Temporal lobe (tissue), 2 donors: ENCODE results near the gene CD300LB.

- RAMPAGE, long total RNA = no peak
These were observed 92.2 kb downstream of the SLC39A11 start for GRCh38 chr17:73000189-73000855.

GRCh38 chr17:73165958-73166691 is 1.3 kb downstream of the SSTR2 start:
- RAMPAGE, long total RNA = no peak

DNA sequence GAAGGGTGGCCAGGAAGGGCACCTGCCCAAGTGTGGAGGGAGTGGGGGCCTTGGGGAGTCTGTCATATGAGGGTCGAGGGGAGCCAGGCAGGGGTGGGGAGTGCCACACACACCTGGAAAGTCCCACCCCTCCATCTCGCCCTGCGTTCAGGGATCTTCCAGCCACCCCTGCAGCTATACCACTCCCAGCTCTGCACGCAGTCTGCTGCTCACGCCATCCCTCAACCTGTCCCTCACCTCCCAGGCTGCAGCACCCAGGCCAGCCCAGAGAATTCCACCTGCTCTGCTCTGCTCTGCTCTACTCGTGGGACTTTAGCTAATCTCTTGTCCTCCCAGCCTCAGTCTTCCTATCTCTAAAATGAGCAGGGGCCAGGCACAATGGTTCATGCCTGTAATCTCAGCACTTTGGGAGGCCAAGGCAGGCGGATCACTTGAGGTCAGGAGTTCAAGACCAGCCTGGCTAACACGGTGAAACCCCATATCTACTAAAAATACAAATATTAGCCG is 17.3 kb upstream of the CPSF4L start:
- RAMPAGE, long total RNA = no peak

DNA sequence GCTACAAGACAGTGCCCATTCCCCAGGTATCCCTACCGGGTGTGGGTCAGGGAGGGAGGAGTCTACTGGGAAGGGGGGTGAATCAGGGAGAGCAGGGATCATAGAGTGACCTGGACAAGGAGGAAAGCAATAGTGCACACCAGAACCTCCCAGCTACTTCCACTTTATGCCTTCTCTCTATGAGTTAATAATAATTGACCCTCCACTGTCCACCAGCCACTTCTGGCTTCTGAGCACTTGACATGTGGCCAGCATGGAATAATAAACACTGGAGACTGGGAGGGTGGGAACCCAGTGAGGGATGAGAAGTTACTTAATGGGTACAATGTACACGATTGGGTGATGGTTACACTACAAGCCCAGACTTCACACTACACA is 11.5 kb downstream of the CDC42EP4 start:
- RAMPAGE, long total RNA = no peak

- RAMPAGE, long total RNA = no peak
These were observed 7.4 kb downstream of the CDC42EP4 start for GRCh38 chr17:73304385-73304801.

DNA sequence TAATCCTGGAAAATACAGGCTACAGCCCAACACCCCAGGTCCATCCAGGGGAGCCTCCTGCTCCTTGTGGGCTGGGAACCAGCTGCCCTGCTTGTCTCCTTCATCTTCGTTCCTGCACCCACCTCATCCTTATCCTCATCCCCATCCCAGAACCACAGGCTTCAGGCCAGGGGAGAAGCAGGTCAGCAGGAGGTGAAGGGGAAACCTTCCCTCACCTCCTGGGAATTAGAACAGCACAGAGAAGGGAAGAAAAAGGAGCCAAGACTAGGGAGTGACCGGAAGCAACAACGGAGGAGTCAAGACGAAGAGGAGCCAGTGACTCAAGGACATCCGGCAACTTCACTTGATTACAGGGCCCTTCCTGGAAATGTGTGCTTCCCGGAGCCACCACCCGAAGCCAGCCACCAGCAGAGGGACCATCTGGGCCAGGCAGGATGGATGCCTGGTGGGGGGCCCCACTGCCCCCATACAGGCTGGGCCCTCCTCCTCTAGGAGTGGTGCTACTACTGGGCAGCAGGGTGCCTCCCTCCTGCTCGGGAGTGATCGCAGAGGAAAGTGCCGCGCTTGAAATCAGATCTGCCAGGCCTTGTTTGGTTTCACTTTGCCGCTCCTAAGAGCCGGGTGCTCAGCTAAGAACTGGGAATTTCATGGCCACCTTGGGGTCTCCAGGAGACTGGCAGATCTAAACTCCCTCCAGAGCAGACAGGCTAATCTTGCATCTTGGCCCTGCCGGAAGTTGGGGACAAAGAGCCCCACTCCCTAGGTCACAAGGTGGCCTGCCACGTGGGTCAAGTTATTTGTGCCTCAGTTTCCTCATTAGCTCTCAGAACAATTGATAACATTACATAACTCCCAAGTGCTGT is 6.7 kb downstream of the CDC42EP4 start:
- RAMPAGE, long total RNA = no peak

DNA sequence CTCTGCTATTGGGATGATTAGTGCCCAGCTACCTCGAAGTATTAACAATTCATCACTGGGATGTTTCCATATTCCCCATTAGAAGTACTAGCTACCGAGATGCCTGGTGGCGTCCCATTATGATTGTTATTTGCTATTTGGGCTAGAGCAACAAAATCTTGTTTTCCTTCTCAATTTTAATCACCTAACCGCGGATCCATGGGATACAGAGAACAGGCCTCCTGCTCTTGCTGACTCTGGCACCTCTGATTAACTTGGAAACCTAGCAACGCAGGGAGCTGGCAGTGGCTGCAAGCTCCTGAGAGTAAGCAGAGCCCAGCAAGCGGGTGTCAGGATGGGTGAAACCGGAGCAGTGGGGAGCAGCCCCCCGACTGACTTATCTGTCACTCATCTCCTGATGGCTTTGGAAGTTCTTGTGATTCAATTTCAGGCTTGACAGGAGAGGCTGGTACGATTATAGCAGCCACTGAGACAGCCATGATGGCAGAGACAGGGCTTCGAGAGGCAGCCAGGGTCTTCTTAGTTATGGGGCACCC is 45.5 kb upstream of the CDC42EP4 start:
- RAMPAGE, long total RNA = no peak

GRCh38 chr17:73546844-73547394 is 97.3 kb downstream of the SDK2 start:
- RAMPAGE, long total RNA = no peak

- RAMPAGE, long total RNA = no peak
These were observed 77.9 kb upstream of the SDK2 start for GRCh38 chr17:73722097-73722540.

DNA sequence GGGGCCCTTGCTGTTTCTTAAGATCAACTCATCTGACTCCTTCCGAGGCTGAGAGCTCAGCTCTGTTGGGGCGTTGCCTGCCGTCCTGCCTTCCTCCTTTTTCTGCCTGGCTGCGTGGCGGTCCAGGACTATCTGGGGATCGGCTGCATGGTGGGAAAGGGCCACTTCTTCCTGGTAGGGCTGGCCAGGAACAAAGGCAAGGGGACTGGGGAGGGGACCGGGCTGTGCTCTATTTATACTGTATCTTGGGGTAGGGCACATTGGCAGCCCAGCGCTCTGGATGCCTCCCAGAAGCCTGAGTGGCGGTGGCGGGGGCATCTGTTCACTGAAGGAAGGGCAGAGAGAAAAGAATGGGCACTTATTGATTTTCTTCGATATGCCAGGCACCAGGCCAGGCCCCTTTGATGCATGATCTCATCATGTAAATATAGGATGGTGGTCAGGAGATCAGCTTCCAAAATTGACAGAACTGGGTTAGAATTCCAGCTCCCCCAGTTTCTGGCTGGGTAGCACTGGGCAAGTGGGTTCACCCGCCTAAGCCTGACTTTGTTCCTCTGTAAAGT is 103.4 kb upstream of the SDK2 start:
- RAMPAGE, long total RNA = no peak

GRCh38 chr17:73860550-73860919 is 216.3 kb upstream of the SDK2 start:
- RAMPAGE, long total RNA = no peak

GRCh38 chr17:74178125-74178537 is 25.3 kb upstream of the RPL38 start:
- RAMPAGE, long total RNA = no peak

DNA sequence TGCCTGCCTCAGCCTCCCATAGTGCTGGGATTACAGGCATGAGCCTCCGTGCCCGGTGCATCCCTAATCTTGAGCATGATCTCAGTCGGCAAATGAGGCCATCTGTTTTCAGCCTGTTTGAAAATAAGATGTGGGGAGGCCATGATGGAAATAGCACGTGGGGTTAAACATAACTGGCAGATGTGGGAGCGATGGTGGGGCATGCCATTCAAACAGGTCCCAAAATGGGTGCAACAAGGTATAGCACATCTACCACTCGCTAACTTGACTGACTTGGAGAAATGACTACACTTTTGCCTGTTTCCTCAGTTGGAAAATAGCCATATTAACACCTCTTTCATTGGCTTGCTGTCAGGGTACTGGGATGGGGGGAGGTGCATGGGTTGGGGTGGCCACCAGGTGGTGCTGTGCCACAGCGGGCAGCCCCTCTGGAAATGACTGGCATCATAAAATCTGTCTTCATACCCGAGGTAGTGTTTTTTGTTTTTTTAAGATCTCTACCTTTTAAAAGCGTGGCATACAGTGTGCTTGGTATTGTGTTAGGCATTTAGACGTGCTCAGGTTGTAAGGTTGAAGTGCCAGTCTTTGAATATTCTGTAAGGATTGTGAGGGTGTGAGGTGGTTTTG is 3.1 kb upstream of the TTYH2 start:
- RAMPAGE, long total RNA = no peak

GRCh38 chr17:74380466-74381344 is 13.4 kb downstream of the GPR142 start:
- RAMPAGE, long total RNA = no peak

DNA sequence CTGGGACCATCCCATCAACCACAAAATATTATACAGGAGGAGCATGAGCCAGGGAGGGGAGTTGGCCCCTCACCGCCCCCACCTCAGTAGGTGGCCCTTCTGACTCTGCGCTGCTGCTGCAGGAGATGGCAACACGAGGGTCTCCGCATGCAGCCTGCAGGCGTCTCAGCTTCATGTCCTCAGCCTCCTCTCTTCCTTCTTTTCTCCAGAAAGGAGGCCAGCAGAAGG is 20.5 kb downstream of the GPR142 start:
- RAMPAGE, long total RNA = no peak

DNA sequence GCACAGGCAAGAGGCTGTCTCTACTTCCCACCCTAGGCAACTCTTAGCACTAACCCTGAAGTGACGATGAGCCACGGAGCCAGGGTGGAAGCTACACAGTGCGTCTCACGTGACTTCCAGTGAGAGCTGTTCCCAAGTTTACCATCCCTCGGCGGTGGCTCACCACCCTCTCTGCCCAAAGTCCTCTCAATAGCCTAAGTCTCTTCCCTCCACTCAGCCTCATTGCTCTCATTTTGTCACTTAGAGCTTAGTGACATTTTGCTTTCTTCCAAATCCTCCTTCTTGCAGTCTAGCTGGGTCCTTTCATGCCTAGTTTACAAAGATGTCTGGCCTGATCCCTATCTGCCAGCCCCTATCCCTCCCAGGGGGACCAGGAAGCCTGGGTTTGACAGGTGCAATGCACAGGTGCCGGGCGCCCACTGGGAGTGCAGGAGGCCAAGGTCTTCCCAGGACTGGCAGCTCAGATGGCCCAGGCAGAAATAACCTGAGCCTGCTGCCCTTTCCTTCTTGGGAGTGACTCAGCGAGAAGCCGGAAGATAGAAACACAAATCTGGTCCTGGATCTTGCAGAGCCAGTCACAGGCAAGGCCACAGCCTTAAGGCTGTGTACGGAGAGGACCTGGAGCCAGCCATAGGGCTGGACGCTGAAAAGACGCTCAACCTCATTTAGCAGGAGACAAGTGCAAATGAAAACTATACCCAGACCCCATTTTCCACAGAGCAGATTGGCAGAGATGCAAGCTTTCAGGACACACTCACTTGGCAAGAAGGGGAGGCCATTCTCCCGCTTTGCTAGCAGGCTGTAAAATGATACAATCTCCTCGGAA is 27.6 kb downstream of the GPR142 start:
- RAMPAGE, long total RNA = no peak

DNA sequence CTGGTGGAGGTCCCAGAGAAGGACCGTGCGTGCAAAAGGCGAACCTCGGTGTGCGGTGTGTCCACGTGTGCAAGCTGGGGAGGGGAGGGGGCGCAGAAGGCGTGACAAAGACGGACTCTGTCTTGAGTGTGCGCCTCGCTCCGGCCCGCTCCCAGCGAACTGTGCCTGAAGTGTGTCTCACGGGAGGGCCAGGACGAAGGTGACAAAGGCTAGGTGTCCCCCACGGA is 309 bp upstream of the GPRC5C start:
- RAMPAGE, long total RNA = no peak

DNA sequence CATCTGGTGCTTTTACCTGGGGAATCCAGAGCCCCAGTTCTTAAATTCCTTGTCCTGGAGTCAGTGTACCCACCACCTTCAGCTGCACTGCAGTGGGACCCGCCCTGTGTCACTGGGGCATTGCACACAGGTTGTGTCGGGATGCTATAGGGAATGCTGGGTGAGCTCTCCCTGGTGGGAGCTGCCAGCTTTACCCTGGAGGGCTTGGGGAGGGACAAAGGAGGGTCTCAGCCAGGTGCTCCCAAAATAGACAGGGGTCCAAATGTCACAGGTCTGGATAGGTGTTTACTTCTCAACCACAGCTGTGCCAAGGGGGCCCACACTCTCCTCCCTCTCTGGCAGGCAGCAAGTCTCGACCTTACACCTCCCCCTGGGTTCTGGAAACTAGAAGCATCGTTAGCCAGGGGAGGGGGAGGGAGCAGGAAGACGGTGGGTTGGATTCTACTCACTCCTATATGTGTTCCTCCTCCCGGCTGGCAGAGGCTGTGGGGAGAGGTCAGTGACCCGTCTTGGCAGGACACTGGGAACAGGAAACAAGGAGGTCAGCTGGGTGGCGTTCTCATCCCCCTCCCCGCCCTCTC is 12.2 kb downstream of the GPRC5C start:
- RAMPAGE, long total RNA = no peak

- RAMPAGE, long total RNA = no peak
These were observed 13.4 kb upstream of the CD300A start for GRCh38 chr17:74452948-74453598.

DNA sequence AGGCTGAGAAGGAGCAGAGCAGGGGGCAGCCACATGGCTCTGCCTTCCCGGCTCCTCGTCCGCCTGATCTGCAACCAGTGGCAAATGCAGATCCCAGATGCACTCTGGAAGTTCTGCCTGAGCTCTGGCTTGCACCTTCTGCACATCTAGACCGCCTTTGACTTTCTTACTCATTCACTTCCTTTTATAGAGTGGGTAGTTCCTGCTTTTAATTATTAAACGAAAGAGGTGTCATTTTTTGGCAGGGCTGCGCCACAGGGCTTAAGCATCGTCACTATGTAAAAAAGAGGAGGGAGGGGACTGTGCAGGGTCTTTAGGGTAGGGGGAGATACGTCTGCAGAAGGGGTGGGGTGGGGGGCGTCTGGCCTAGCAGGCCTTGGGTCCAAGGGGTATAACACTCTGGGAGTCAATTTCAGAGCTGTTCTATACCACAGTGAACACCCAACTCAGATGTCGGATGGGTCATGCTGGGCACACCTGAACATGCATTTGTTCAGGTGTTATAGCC is at the start of gene CD300LB:
CD300LB (minus strand) TSS at position 160 of the 508 bp plus-strand sequence.
- RAMPAGE, long total RNA = no peak